ENCODE results near the genes LIPT1 and LONRF2.

GRCh38 chr2:98757773-98758505 lies 27.0 kb upstream of the MGAT4A start:
- RRBS = no CpG with 5 or more reads among the region's 11 CpGs
CAGE:
- cytosol, long polyA plus RNA = no peak
- long polyA plus RNA = no peak
- nucleus, long polyA plus RNA = no peak

GRCh38 chr2:98898152-98898605 lies 37.8 kb downstream of the CRACDL start:
- RRBS = no CpG with 5 or more reads among the region's 8 CpGs
CAGE:
- cytosol, long polyA plus RNA = no peak
- long polyA plus RNA = no peak
- nucleus, long polyA plus RNA = no peak

DNA sequence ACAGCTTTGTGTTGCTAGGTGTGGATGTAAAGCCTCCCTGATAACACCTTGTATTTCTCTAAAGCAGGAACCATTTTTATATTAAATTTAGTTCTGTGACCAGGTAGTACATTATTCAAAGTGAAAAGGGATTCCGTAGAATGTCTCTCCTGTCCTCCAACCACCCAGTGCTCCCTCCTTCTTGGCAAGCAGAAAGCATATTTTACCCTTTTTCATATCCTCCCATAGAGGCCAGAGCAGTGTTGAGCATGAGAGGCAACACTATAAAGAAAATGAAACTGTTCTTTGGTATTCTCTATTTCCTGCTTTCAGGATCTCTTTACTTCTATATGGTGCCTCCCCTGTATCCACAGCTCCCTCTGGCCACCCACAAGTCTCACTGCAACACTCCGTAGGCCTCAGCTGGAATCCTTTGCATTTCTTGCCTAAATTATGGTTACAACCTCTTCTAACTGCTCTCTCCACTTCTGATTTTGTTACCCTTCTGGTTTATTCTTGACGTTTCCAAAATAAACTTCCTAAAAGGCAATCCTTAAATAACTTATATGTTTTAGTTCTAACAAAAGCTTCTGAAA lies 74.9 kb upstream of the C2orf15 start:
- RRBS = no CpG with 5 or more reads among the region's 3 CpGs
CAGE:
- cytosol, long polyA plus RNA = no peak
- long polyA plus RNA = no peak
- nucleus, long polyA plus RNA = no peak

GRCh38 chr2:99140594-99140985 lies 917 bp upstream of the C2orf15 start:
- RRBS = no CpG with 5 or more reads among the region's 20 CpGs
CAGE:
- cytosol, long polyA plus RNA = no peak
- long polyA plus RNA = no peak
- nucleus, long polyA plus RNA = no peak

DNA sequence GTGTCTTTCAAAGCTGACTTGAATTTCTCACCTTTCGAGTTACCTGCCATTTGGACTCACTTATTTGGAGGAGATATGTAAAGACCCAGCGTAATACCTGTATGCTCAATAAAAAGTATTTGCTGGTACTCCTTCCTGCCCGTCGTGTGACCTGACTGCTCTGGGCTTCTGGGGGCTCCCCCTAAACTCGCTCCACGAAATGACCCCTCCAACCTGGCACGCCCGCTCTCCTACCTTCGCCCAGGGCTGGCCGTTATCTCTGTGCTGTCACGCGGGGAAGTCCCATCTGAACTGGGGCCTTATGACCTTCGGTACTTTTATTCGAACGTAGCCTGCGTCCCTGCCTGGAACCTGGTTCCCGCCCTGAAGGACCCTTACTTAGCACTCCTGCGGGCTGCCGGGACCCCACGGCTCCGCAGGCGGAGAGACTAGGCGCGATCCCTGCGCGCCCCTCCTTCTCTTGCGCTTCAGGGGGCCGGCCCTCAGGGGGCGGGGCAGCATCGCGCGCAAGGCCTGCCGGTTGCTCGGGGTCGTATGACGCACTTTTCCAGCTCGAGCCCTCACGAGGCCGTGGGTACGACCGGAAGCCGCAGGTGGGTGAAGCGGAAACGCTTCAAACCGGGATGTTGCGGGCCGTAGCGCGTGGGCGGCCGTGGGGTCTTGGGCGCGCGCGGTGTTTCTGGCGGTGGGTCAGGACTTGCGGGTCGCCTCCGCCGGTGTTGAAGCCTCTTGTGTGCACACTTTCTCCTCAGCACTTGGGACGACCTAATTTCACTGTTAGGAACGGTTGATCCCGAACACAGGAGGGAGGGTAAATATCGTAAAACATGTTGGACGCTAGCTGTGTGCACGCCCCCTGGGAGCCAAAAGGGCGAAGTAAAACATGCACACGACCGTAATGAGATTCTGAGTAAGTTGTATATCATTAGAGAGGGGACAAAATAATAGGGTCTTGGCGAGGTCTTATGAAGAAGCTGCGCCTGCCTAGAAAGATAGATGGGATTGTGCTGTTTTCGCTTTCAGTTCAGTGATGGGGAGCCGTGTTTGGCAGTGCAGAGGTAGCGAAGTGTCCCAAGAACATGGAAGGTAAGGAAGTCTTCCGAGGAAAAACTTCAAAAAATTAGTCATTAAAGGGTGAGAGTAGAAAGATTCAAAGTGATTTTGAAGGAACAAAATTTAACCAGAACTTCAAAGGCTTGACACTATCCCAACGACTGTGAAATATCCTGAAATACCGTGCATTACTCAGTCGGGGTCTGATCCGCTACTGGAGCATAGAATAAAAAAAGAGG lies at the start of gene LIPT1:
TSS of gene LIPT1 (plus strand) at position 509 of the 1,292 bp plus-strand sequence.
- RRBS = 1% methylated on average over 36 of the region's 79 CpGs
CAGE:
- cytosol, long polyA plus RNA = no peak
- long polyA plus RNA = start-site peak on the minus strand centred at position 424 of the sequence, 91 bp wide, 28 and 29 reads in 2 replicates
- nucleus, long polyA plus RNA = start-site peak on the minus strand centred at position 457 of the sequence, 55 bp wide, 40 reads; start-site peak on the plus strand centred at position 550 of the sequence, 83 bp wide, 136 reads

DNA sequence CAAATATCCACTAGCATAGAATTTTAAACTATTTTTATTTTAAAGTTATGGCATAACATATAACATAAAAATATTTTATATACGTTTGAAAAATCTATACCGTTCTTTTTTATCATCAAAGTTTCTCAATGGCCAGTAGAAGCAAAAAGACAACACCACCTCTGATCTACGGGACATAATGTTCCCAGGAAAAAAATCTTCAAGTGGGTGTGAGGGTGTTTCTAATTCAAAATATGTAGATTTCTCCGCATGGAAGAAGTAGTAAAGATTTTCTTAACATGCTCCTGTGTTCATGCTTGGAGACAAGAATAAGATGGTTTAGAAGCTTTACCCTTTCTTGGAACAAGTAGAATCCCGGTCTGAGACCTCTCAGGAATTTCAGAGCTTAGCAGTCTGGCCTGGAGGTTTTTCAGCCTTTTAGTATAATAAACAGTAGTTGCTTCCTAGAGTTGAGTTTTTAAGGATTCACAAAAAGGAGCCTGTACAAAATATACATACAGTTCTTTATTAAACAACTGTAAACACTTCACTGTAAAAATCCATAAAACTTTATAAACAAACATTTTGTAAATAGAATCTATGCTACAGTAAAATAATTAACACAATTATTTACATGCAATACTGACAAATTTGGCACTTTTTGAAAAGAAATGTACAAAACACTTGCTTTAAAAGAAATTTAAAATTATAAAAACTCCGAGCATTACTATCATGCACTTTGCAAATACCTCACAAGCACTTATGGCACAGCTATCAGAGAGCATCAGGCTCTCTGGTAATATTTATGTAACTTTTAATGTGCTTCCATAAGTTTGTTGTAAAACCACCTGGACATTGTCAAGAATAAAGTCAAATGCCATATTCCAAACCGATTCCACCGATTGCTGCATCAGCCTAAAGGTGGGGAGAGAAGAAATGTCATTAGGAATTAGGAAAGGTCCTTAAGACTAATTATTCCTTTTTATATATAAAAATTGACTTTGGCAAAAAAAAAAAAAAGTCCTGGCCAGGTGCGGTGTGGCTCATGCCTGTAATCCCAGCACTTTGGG lies 63.6 kb downstream of the EIF5B start:
- RRBS = no CpG with 5 or more reads among the region's 9 CpGs
CAGE:
- cytosol, long polyA plus RNA = no peak
- long polyA plus RNA = no peak
- nucleus, long polyA plus RNA = no peak

DNA sequence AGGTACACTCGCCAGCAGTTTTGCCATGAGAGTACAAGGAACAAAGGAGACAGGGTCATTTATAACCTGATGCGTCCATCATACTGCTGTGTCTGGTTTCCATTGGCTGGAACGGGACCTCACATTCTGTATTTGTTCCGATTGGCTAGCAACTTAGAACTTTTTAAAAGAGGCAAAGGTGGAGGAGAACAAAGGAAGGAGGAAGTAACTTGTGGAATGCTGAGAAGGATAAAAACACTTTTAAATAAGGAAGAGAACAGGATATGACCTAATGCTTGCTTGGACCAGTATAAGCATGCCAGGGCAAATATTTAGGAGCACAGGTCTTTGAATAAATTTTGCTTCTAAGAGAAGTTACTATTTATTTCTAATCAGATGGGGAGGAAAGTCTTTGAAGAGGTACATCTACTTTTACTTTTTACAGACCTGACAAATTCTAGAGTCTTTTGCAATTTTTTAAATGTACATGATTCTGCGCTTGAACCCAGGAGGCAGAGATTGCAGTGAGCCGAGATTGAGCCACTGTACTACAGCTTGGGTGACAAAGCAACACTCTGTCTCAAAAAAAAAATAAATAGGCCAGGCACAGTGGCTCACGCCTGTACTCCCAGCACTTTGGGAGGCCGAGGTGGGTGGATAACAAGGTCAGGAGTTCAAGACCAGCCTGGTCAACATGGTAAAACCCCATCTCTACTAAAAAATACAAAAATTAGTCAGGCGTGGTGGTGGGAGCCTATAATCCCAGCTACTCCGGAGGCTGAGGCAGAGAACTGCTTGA lies 14.5 kb downstream of the REV1 start:
- RRBS = no CpG with 5 or more reads among the region's 10 CpGs
CAGE:
- cytosol, long polyA plus RNA = no peak
- long polyA plus RNA = no peak
- nucleus, long polyA plus RNA = no peak

DNA sequence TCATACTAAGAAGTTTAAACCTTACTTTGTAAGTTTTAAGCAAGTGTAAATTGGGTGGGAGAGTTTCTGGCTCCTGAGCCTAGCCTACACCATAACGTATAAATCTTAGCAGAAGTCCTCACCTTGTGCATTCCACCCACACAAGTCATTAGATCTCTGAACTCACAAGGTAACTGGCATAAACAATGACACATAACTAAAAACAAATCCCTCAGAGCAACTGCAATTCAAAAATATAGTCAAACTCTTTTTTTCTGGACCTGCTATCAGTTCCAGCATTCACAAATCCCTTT lies 9.4 kb downstream of the REV1 start:
- RRBS = no CpG with 5 or more reads among the region's 1 CpG
CAGE:
- cytosol, long polyA plus RNA = no peak
- long polyA plus RNA = no peak
- nucleus, long polyA plus RNA = no peak

DNA sequence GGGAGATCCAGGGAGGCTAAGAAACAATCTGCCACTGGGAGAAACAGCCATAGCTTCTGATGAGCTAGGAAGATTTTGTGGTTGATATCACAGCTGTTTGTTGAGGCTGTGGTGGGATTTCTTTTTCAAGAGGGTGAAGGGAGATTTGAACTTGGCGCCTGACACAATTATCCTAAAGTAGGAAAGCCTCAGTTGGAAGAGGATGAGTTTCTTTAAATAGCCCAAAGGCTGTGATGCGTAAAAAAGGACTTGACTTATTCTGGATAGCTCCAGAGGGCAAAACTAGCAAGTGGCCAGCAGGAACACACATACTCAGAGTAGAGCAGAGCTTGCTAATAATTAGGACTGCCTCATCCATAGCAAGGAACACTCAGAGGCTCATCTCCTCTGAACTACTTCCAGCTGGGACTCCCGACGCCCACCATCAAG lies 74.1 kb downstream of the AFF3 start:
- RRBS = no CpG with 5 or more reads among the region's 4 CpGs
CAGE:
- cytosol, long polyA plus RNA = no peak
- long polyA plus RNA = no peak
- nucleus, long polyA plus RNA = no peak

GRCh38 chr2:100218507-100219147 lies 76.2 kb upstream of the AFF3 start:
- RRBS = no CpG with 5 or more reads among the region's 5 CpGs
CAGE:
- cytosol, long polyA plus RNA = no peak
- long polyA plus RNA = no peak
- nucleus, long polyA plus RNA = no peak

GRCh38 chr2:100247611-100248113 lies 74.6 kb downstream of the LONRF2 start:
- RRBS = no CpG with 5 or more reads among the region's 10 CpGs
CAGE:
- cytosol, long polyA plus RNA = no peak
- long polyA plus RNA = no peak
- nucleus, long polyA plus RNA = no peak

DNA sequence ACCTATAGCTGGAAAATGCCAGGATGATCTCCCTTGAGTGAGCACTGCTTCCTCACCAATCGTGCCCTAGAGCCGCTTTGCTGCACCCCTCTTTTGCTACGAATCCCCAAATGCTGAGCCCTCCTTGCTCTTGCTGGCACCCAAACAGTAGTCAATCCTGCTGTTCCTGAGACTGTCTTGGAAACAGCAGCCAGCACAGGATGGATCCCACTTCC lies 58.5 kb downstream of the LONRF2 start:
- RRBS = no CpG with 5 or more reads among the region's 3 CpGs
CAGE:
- cytosol, long polyA plus RNA = no peak
- long polyA plus RNA = no peak
- nucleus, long polyA plus RNA = no peak

DNA sequence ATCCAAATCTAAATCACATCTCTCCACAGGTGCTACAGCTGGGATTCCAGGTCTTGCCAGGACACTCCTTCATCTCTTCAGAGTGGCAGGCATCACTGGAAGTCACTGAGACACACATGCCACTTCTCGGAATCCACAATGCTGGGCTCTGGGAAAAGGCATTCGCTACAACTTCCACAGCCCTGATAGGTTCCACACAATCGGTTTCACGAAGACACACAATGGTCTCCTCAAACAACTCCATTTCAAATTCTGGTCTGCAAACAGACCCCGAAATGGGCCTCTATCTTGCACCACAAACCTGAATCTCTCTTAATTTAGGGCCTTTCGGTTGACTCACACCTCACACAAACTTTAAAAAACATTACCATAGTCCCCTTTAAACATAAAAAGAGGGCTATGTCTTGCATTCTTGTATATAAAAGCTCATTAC lies 44.4 kb downstream of the LONRF2 start:
- RRBS = no CpG with 5 or more reads among the region's 6 CpGs
CAGE:
- cytosol, long polyA plus RNA = no peak
- long polyA plus RNA = no peak
- nucleus, long polyA plus RNA = no peak

DNA sequence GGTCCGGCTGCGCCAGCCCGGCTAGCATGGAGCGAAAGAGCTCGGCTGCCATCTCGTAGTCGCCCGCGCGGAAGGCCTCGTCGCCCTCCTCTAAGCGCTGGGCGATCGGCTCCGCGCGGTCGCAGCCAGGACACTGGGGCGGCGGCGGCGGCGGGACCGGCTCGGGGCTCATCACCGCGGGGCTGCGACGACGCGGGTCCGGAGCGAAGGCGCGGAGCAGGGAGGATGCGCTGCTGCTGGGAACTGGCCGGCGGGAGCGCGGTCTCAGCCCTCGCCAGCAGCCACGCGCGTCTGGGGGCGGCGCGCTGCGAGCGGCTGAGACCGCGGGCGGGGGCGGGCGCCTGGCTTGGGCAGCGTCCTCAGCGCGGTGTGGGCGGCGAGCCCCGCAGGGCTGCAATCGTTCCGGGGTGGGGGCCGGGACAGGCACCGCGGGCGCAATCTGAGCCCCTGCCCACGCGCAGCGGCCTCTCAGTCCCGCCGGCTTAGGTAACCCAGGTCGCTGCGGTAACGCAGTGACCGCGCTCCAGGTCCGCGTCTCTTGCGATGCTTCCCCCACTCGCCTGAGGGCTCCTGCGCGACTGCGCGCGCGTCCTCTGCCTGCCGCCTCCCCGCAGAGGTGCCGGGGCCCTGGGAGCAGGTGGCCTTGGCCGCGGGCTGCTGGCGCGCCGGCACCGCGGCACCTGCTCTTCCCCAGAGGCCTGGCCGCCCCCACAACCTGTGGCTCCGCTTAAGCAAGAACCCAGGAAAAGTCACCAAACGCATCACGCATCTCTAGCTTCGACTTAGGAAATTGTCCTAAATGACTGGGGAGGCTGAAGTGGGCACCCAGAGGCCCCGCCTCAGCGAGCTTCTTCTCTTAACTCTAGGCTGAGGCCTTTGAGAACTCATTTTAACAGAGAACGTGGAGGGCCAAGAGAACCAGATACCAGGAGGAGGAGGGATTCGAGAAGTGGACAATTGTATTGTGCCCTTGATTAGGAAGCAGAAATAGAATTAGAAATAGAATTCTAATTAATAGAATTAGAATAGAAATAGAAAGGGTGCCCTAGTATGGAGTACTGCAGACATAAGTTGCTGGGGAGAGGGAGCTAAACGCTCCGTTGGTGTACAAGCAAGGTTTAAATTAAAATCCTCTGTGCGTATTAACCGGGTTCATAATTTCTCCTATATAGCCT lies at the start of gene LONRF2:
TSS of gene LONRF2 (minus strand) at position 580 of the 1,175 bp plus-strand sequence.
- RRBS = 1% methylated on average over 29 of the region's 110 CpGs
CAGE:
- cytosol, long polyA plus RNA = start-site peak on the minus strand centred at position 417 of the sequence, 292 bp wide, 5 reads
- long polyA plus RNA = no peak
- nucleus, long polyA plus RNA = start-site peak on the minus strand centred at position 546 of the sequence, 70 bp wide, 5 reads

- RRBS = no CpG with 5 or more reads among the region's 17 CpGs
CAGE:
- cytosol, long polyA plus RNA = no peak
- long polyA plus RNA = no peak
- nucleus, long polyA plus RNA = no peak
Observed at GRCh38 chr2:100940866-100941758, 61.0 kb upstream of the RPL31 start.

- RRBS = no CpG with 5 or more reads among the region's 17 CpGs
CAGE:
- cytosol, long polyA plus RNA = no peak
- long polyA plus RNA = no peak
- nucleus, long polyA plus RNA = no peak
Observed at GRCh38 chr2:100976782-100977501, 25.1 kb upstream of the RPL31 start.

- RRBS = no CpG with 5 or more reads among the region's 6 CpGs
CAGE:
- cytosol, long polyA plus RNA = no peak
- long polyA plus RNA = no peak
- nucleus, long polyA plus RNA = no peak
Observed at GRCh38 chr2:100989007-100989822, 12.9 kb upstream of the RPL31 start.

DNA sequence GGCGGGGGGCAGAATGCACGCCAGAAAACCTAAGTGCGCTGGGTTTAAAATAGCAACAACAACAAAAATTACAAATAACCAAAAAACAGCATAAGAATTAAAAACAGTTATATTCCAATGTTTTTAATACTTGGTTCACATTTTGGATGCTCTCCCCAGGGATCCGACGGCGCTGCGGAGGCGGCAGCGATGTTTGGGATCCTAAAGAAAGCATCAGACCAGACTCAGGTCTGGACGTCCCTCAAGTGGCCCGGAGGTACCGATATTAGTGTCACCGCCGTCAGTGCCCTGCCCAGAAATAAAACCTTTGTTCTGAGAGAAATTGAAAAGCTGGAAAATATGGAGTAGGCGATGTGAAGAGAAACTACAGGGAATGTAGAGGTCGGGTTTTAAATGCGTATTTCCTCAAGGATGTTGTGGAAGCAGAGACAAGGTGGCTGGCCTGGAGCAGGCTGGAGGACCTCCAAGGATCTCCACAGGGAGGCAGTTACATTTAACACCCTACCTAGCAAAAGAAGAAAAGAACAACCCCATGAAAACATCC lies 668 bp upstream of the TBC1D8 start:
- RRBS = no CpG with 5 or more reads among the region's 17 CpGs
CAGE:
- cytosol, long polyA plus RNA = no peak
- long polyA plus RNA = no peak
- nucleus, long polyA plus RNA = no peak

DNA sequence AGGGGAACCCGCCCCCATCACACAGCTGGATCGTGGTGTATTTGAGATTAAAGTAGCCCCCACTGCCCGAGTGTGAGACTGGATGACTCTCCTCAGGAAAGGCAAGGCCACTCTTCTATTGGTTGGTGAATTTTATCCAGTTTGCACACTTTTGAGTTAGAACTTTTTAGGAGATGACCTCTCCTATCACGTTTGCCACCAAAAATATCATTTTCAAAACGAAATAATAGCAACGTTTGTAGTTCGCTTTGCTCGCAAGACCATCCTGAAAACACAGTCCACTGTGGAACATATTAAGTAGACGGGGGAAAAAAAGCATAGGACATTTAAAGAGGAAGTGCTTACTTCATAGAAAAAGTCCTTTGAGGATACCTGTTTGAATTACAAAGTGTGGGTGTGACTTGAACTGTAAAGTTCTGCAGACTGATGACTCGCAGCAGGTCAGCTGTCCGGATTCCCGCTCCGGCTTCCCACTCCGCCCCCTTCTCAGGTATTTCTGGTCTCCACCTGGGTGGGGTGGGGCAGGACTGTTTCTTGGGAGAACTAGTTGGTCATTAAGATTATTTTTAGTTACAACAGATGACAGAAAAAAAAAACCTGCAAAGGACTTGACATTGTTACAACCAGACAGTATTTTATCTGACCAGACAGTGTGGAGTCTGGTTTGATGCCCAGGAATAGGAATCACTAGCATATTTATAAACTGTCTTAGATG lies 13.2 kb downstream of the CNOT11 start:
- RRBS = no CpG with 5 or more reads among the region's 14 CpGs
CAGE:
- cytosol, long polyA plus RNA = no peak
- long polyA plus RNA = no peak
- nucleus, long polyA plus RNA = no peak

DNA sequence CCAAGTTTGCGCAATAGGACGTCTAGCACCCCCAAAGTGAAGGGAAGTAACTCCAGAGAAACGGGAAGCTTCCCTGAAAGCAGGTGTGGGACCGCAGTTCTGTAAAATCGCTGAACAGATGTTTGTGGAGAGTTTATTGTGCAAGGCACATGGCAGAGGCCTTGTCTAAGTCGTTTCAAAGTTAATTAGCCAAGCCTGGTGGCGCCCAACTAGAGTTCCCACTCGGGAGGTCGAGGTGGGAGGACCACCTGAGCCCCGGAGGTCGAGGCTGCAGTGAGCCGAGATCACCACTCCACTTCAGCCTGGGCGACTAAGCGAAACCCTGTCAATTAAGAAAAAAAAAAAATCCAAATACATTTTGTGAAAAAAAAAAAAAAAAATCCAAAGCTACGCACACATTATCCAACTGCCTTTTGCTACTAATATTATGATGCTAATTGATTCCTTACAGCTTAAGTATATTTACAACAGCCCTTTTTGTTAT lies 454 bp upstream of the RNF149 start:
- RRBS = no CpG with 5 or more reads among the region's 15 CpGs
CAGE:
- cytosol, long polyA plus RNA = no peak
- long polyA plus RNA = no peak
- nucleus, long polyA plus RNA = no peak

All from H1 (cell line).